ENCODE data around the genes SPATA5L1, DUT, CEP152, EID1 and ATP8B4.

DNA sequence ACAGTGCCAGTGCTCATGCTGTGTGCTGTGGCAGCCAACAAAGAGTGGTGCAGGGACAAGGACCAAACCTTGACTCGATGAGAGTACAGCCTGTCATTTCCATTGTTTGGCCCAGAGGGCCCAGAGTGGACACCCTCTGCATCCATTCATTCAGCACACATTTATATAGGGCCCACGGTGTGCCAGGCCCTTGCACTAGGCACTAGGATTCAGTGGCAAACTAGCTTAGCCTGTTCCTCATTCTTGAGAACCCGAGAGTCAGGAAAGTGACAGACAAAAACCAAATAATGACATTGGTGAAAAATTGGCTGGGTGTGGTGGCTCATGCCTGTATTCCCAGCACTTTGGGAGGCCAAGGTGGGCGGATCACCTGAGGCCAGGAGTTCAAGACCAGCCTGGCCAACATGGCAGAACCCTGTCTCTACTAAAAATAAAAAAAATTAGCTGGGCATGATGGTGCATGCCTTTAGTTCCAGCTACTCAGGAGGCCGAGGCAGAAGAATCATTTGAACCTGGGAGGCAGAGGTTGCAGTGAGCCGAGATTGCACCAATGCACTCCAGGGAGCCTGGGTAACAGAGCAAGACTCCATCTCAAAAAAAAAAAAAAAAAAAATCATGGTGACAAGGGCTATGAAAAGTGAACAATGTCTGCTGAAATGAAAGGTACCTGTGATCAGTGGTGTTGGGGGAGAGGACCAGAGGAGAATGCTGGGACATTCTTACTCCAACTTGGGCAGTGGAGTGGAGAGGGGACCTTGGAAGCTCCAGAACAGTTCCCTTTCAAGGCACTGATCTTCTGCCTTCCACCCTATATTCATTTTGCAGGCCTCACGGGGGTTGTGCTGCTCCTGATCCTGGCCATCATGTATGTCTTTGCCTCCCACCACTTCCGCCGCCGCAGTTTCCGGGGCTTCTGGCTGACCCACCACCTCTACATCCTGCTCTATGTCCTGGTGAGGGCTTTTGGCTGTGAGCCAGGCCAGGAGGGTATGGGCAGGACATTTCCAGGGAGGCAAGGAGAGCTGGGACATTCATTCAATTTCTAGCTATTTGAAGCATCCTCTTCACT lies 25.5 kb downstream of the DUOX1 start:
- PRO-cap = no peak

- PRO-cap = bidirectional peak, plus-strand start at chr15:45198859, minus-strand start at chr15:45198695
These were observed 10.7 kb upstream of the SHF start for GRCh38 chr15:45198311-45199019.

DNA sequence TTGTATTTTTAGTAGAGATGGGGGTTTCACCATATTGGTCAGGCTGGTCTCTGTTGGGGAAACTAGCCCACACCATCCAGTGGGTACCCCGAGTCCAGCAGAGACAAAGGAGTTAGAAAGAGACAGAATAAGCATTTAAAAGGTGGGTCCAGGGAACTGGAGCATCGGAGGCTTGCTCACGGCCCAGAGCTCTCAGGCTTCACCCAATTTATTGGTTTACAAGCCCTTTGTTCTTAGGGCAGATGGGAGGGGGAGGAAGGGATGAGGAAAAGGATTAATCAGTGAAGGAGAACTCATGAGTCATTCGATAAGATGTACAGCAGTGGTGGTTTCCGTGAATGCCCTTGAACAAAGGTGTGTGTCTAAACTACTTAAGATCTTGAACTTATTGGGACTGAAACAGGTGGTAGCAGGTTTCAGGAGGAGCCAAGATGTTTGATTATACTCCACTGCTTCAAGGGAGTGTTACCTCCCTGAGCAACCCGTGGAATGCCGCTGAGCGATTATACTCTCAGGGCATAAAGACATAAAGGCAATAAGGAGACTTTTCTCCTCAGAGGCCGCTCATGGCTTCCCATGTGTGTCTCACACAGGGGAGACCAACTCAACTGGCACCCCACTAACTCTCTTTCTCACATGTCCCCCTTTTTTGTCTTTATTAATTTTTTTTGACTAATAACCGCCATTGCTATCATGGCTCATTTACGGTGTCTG lies 17.4 kb upstream of the SLC28A2 start:
- PRO-cap = no peak

DNA sequence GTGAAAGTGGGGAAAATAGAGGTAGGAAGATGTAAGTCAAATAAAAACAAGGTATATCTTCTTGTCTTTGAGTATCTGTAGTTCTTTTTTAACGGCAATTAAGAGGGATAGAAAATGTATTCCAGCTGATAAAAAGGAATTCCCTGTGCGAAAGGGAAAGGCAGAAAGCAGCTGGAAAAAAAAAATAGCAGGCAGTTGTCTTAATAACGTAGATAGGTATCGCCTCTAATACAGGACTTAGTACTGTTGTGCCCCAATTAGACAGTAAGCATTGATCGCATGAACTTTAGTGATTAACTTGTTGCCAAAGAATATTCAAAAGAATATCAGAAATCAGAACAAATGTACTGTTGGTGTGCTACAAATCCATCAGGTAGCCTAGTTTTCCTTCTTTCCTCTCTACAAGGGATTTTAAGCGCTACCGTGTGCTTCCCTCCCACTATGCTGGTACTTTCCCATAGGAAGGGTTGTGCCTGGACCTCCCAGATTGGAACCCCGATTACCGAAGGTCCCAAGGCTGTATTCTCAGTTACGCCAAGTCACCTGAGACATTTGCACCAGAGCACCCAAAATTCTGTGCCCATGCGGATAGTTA lies 643 bp upstream of the SPATA5L1 start:
- PRO-cap = unidirectional peak, plus-strand start at position 439 of the sequence

- PRO-cap = bidirectional peak, plus-strand start at chr15:45402336, minus-strand start at chr15:45402265; bidirectional peak, plus-strand start at chr15:45403008, minus-strand start at chr15:45402766
These were observed at the start of gene SPATA5L1 for GRCh38 chr15:45402046-45403123. Gene SPATA5L1, plus strand, starts transcription at chr15:45402336.

DNA sequence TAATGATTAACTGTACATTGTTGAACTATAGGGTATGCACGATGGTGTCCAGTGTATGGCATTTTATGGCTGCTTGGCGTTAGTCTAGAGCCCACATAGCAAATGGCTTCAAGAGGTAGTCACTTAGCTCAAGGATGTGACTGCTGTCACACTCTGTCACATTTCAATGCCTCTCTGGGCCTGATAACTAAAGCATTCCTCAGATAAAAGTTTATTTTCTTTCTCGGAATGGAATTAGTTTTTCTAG lies 9.2 kb downstream of the C15orf48 start:
- PRO-cap = no peak

GRCh38 chr15:45481490-45481994 lies 41.0 kb downstream of the SLC30A4 start:
- PRO-cap = no peak

GRCh38 chr15:45640479-45641052 lies 5.7 kb downstream of the SQOR start:
- PRO-cap = no peak

GRCh38 chr15:45648440-45649286 lies 13.8 kb downstream of the SQOR start:
- PRO-cap = no peak

GRCh38 chr15:47504713-47505095 lies 212.6 kb upstream of the SEMA6D start:
- PRO-cap = no peak

DNA sequence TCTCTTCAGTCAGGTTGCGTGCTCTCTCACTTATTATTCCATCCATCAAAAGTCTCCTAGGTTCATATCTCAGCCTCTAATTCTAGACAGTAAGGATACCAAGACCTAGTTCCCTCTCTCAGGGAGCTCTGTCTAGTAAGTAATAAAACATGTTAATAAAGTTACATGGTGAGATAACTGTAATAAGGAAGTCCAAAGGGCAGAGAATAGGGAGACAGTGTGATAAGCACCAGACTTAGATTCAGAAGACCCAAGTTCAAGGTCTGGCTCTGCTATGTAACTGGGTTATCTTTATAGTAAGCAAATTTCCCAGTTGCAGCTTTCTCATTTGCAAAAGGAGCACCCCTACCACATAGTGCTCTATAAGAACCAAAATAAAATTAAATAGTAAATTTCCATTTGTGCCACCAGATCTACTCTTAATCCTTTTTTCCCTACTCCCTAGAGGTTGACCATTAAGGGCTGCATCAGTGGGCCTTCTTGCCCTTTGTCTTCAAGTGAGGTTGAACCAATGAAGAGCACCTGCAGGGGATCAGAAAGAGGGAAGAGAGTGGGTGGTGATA lies 8.7 kb upstream of the SEMA6D start:
- PRO-cap = no peak

- PRO-cap = bidirectional peak, plus-strand start at chr15:48331429, minus-strand start at chr15:48331583
These were observed at the start of gene DUT for GRCh38 chr15:48331248-48331624. Gene DUT, plus strand, starts transcription at chr15:48331429.

DNA sequence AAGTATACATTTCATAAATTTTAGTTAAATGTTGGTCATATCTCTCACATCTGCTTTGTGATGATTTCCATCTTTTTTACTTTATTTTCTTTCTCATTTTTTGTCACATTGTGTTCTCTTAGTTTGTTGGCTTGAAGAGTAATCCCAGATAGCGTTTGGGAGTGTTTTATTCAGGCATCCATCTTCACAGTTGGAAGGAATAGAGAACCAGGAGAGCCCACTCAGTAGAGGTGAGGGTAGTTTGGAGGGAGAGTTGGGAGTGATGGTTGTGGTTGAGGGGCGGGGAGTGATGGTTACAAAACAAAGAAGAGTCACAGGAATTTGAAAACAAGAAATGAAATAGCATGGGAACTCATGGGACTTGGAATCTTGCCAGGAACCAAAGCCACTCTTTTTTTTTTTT lies 36.2 kb downstream of the DUT start:
- PRO-cap = no peak

- PRO-cap = no peak
These were observed 134.2 kb downstream of the DUT start for GRCh38 chr15:48465386-48465941.

DNA sequence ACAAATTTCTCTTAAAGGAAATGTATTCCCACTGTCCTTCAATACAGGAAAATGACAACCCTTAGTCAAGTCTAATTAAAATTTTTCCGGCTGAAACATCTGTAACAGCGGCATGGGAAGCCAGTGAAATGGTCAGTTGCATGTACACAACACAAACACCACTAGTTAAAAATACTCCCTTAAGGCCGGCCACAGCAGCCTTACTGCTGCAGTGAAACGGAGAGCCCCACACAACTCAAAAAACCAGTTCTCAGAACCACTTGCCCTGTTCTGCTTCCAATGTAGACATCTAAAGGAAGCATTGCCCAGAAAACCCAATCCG lies 1.8 kb downstream of the FBN1 start:
- PRO-cap = no peak

GRCh38 chr15:48810450-48811574 lies at the start of gene CEP152:
Gene CEP152, minus strand, starts transcription at chr15:48811069.
- PRO-cap = bidirectional peak, plus-strand start at chr15:48811374, minus-strand start at chr15:48811052

- PRO-cap = bidirectional peak, plus-strand start at chr15:48878148, minus-strand start at chr15:48878009
These were observed at the start of gene EID1 for GRCh38 chr15:48877824-48879082. Gene EID1, plus strand, starts transcription at chr15:48878134.

GRCh38 chr15:48962734-48963335 lies 884 bp downstream of the SHC4 start:
- PRO-cap = bidirectional peak, plus-strand start at chr15:48963091, minus-strand start at chr15:48963027

DNA sequence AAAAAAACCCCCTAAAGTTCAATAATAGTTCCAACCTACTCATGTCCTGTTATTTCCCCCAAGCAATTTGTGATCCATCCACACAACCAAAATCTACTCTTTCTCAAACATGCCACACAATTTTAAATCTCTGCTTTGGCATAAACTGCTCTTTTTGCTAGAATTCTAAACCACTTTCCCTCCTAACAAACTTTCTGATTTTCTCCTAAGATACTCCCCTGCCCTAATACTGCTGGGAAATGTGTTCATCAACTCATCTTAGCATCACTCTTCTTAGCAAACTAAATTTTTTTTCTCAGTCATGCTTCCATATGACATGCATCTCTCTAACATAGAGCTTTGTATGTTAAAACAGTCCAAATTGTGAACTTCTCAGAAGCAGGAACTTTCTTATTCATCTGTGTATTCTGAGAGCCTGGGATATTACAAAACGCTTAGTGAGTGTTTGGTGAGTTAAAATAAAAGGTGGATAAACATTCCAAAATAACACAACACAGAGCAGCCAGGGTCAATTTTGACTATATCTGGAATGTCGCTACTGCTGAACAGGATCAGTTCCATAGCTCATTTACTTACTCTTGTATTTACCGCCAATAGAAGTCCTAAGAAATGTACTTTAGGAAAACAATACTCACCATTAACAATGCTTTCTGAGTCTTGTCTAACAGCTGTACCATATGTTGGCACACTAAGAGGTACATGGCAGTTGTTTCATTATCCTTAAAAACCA lies 6.1 kb downstream of the COPS2 start:
- PRO-cap = no peak

GRCh38 chr15:50118990-50119913 lies at the start of gene ATP8B4:
Gene ATP8B4, minus strand, starts transcription at chr15:50119233.
- PRO-cap = no peak

Measured in endothelial cell (in vitro differentiated cells).